Parietal lobe (tissue), 2 donors: ENCODE measurements around a stretch of chr6.

DNA sequence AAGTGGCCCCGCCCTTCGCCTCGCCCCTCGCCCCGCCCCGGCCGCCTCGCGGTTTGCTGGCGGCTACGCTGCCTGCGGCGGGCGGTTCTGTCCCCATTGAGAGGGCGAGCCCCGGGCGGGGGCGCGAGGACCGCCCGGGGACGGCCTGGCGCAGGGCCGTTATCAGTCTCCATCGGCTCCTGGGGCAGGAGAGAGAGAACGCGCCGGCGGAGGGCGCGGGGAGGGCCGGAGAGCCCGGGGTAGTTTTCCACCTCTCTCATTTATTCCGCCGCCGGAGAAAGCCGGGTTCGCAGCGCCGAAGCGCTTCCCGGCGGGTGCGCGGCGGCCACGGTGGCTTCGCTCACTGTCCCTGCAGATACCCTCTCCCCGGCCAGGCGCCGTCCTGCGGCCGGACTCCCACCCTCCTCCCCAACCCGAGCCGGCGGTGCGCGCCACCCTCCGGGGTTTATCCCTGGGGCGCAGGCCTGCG, 122.5 kb upstream of the SLC2A12 start:
- RAMPAGE, long total RNA, result no peak

DNA sequence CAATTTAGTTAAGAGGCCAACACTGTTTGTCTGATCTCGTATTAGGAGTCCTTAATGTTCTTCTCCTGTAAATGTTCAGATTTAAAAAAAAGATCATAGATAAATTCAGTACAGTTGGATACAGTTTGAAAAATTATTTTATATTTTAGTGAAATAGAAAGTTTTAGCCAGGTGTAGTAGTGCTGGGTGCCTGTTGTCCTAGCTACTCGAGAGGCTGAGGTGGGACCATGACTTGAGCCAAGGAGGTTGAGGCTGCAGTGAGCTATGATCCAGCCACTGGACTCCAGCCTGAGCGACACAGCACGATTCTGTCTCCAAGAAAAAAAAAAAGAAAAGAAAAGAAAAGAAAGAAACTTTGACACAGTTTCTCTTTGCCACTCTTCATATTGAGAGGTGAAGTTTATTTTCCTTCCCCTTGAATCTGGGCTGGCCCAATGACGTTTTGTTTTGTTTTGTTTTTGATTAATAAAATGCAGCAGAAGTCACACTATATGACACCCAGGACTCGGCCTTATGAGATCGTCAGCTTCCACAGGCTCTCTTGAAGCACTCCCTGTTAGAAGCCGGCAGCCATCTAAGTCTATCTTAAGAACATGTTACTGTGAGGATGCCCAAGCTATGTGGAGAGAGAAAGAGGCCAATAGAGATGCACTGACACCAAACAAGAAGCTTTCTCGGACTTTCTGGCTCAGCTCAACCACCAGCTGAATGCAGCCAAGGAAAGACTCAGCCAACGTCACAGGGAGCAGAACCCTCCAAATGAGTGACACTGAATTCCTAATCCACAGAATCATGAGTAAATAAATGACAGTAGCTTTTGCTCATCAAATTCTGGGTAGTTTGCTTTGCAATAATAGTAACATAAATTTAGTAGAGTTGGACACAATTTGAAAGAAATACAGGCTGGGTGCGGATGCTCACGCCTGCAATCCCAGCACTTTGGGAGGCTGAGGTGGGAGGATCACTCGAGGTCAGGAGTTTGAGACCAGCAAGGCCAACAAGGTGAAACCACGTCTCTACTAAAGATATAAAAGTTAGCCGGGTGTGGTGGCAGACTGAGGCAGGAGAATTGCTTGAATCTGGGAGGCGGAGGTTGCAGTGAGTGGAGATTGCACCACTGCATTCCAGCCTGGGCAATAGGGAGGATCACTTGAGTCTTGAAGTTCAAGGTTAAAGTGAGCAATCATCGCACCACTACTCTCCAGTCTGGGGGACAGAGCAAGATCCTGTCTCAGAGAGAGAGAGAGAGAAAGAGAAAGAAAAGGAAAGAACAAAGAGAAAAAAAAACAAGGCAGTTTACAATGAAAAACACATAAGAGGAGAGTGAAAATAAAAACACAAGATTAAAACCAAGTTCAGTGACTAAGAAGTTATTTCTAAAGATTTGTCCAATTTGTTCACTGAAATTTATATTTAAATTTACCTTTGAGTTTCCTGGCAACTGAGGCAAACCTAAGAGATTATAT, 13.9 kb downstream of the SGK1 start:
- RAMPAGE, long total RNA, result no peak

DNA sequence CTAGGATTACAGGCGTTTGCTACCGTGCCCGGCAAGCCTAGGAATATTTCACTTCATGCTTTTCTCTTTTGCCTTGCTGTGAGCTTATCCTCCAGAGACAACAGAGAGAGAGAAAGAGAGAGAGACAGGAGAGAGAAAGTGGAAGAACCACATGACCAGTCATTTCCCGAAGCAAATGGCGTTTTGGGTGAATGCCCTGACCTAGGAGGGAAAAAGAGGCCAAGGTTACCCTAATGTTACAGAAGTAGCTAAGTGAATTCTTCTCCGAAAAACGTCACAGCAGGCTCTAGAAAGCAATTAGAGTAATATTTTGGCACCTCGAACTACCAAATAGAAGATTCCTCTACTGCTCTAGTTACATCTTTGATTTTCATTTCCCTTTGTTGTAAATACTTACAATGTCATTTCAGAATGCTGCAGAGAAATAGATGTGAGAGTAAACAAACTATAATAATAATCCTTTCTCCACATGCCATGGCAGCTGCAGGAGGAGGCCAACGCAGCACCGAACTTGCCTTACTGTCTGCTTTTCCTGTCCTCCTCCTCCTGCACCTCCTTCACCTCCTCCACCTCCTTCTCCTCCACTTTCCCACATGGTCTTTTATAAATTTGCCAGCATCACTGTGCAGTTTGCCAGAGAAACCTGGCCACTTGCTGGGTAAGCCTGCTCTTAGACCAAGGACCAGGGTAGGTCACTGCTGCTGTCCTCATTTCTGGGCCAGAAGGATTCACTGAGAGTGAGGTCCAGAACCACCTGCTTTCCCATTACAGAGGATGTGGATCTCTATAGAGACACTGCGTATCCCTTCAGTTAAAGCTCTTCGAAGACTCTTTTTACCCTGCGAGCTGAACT, 8.9 kb downstream of the SGK1 start:
- RAMPAGE, long total RNA, result no peak

DNA sequence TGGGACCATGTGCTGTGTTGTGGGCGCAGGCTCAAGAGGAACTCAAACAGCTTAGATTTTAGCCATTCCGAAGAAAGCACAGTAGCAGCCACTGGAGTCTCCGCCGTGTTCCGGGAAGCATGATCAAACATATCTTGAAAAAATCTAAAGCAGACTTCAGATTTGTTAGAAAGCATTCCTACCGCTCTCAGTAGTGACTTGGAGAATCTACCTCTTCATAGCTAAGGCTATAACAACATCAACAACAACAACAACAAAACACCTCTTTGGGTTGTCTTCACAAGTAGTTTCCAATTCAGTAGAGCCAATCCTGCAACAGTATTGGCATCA, 6.2 kb downstream of the SGK1 start:
- RAMPAGE, long total RNA, result no peak

DNA sequence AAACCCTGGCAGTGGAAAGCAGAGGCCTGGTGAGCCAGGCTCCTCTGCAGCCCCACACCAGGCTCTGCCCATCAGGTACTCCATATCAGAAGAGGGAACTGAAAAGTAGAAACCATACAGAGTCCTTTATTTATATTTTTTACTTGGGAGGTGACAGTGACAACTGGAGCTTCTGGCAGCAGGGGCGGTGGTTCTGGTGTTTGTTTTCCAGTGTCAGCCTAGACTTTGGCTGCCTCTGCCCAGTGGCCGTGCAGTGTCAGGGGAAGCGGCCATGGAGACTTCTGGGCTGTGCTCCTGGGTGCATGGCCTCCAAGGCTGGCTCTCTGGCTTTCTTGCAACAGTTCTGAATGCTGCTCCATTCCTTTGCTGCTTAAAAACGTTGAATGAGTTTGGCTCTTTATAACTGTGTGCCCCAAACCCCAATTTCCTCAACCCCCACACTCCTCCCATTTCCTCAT, 140.9 kb upstream of the SGK1 start:
- RAMPAGE, long total RNA, result no peak

- RAMPAGE, long total RNA, result no peak
These were observed 206.1 kb upstream of the SGK1 start for GRCh38 chr6:134523931-134524417.

GRCh38 chr6:134678565-134678953, 271.3 kb downstream of the ALDH8A1 start:
- RAMPAGE, long total RNA, result no peak

- RAMPAGE, long total RNA, result no peak
These were observed 127.0 kb downstream of the ALDH8A1 start for GRCh38 chr6:134822944-134823331.

- RAMPAGE, long total RNA, result no peak
These were observed 99.9 kb downstream of the ALDH8A1 start for GRCh38 chr6:134849735-134850639.

DNA sequence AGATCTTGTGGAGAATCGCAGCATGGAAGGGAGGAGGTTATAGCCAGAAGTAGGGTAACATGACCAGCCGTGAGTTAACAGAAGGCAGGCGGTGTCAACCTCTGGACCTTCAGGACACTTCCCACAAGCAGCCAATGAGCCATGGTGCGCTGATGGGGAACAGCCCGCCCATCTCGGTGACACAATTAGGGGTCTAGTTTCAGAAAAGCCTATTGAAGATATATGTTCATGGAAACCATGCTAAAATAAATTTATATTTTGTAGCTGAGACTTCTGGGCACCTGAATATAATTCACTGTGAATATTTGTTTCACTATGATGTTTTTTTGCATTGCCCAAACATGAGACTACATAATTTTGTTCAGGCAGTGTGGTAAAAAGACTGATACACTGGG, 98.2 kb downstream of the ALDH8A1 start:
- RAMPAGE, long total RNA, result no peak

- RAMPAGE, long total RNA, result no peak
These were observed 694 bp upstream of the MYB start for GRCh38 chr6:135180203-135181025.

GRCh38 chr6:135185559-135186158, 4.6 kb downstream of the MYB start:
- RAMPAGE, long total RNA, result no peak

- RAMPAGE, long total RNA, result no peak
These were observed 11.9 kb downstream of the MYB start for GRCh38 chr6:135192908-135193422.

DNA sequence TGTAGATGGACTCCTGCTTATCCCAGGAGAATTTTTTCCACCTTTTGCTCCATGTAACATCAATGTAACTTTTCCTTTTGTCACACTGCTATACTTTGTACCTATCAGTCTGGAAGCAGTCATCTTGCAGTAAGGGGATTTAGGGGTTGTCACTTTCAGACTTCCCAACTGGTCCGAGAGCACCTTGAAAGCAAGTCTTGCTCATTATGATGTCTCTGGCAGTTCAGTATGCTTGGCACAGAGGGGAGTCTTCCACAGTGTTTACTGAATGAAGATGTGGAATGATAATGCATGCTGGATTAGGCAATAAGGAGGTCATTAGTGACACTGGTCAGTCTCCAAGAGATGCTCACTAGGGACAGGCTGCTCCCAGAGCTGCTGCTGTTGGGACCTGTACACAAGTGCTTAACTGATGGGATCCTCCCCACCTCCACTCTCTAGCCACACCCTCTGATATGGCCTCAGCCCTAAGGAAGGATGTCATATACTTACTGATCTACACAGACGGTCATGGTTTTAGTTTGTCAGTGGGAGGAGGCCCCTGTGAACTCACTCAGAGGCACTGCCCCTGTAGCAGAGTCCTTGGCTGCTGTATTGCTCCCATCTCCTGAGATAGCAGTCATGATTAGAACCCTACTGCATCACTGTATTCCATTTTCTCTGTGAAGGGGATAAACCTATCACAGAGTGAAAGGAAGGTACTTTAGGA, 73.3 kb downstream of the MYB start:
- RAMPAGE, long total RNA, result no peak

GRCh38 chr6:135270590-135271698, 89.8 kb downstream of the MYB start:
- RAMPAGE, long total RNA, result no peak

DNA sequence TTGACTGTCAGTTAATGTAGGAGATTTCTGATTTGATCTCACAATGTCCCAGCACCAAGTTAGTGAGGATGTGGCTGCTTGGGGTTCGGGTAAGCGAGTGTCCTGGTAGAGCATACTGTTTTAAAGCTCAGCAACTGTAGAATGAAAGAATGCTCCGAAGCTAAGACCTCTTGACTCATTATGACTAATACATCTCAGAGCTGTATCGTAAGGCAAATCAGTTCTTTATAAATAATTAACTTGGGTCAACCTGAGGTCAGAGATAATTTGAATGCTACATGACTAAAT, 128.9 kb upstream of the PDE7B start:
- RAMPAGE, long total RNA, result no peak

GRCh38 chr6:135904614-135905186, 53.2 kb downstream of the PDE7B start:
- RAMPAGE, long total RNA, result no peak

DNA sequence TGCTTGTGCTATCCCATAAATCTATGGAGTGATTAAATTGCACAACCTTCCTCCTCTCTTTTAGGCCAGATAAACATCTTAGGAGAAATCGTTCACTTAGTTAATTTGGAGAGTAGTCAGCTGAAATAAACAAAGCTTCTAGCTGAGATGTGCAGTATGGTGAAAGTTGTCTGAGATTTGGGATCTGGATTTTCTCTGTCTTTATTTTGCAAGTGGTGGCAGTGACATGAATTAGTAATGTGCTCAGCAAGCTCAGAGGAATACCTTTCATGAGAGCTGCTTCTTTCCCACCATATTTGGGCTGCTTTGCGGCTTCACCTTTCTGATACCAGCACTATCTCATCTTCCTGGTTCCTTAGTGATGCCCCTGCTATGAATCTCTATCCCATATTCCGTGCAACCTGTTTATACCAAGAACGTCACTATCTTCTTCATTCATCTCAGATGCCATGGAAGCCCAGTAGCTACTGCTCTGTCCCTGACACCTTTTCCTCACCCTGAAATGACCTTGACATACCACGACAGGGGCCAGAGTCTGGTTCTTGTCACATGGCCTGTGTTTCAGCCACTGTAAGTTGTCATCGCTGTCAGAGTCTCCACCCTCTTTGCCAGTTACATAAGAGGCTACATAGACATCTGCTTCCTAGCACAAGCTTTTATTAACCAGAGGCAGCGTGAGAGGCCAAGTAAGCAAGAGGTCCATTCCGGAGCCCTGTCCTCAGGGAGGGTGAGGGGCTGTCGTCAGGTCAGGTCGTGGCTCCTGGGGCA, 146.6 kb downstream of the MTFR2 start:
- RAMPAGE, long total RNA, result no peak

GRCh38 chr6:136262166-136263589, 12.6 kb upstream of the MTFR2 start:
- RAMPAGE, long total RNA, result no peak

DNA sequence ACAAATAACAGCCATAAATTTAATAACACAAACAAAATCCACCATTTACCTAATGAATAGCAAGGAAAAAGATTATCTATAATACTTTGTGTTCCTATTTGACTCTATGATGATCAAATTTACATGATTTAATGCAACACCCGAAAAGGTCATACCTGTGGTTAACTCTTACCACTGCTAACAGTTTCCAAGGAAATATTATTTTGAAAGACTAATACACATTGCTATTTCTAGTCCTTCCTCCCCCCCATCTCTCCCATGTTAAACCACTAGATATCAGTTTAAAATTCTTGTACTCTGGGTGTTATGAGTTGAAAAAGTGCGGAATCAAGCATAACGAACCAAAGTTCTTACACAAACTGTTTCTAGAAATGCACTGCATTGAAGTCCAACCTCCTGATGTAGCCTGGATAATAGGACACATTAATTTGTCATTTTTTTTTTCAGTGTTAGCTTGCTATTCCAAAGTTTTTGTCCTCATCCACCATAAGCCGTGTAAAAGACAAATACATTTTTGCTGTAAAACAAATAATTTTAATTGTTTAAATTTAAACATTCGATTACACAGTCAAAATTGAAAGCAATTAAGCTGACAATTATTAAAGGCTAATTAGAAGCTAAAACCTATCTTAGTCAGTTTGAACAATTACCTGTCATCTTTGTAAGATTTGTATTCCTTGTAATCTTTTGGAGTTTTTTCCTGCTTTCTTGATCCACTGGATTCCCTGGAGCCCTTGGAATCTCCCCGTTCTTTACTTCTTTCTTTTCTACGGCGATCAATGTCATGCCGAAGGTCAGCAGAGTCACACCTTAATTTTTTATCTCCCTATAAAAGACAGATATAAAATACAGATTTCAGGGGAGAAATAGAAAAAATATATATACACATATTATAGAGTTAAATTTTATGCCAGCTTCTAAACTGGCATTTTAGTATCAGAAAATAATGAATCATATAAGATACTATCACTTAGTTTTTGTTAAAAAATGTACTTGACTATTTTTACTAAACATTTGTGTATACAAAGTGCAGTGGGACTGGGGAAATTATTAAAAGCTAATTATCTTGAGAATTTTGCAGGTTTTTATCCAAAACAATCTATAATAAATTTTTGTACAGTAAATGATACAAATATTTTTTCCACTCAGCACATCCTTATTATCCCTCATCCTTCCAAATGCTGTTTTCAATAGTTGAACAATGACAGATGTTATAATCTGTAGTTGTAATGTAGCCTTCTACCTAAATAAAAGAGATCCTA, 19.1 kb upstream of the MTFR2 start:
- RAMPAGE, long total RNA, result no peak